Mesenchymal stem cell of adipose (primary cell): ENCODE measurements around a stretch of chr15.

DNA sequence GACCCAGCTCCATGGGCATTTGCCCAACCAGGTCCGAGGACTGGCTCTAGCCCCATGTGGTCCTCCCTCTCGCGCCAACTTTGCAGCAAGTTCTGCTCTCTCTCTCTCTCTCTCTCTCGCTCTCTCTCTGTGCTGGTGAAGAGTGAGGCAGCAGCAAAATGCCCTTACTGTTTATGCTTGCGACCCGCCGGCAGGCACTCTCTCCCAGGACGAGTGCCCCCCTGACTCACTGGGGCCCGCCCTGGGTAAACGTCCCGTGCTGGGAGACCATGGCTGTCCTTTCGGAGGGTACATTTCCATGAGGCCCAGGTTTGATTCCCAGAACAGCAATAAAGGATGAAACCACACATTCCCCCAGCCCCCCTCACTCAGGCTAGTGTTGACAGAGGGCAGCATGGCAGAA lies 78.0 kb downstream of the ISG20 start:
- CAGE, long polyA plus RNA = no peak

DNA sequence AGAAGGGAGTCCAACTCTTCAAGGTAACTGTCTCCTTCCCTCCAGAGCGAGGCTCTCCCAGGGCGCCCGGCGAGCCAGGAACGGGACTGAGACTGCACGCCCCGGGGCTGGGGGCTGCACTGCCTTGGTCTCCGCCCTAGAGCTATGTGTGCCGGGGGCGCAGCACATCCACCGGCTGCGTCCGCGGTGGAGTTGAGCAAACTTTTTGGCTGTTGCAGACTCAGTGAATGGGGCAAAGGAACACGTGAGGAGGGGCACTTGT lies 482 bp downstream of the ACAN start:
- CAGE, long polyA plus RNA = no peak

DNA sequence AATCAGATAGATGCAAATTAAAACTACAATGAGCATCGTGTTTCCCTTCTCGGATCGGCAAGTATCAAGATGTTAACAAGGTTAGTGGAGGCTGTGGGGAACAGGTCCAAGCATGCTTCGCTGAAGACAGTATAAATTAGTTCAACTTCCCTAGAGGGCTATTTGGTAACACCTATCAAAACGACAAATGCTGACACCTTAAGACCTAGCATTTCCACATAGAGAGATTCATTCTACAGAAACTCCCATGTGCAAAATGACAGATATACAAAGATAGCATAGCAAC lies 449 bp upstream of the MFGE8 start:
- CAGE, long polyA plus RNA = no peak

DNA sequence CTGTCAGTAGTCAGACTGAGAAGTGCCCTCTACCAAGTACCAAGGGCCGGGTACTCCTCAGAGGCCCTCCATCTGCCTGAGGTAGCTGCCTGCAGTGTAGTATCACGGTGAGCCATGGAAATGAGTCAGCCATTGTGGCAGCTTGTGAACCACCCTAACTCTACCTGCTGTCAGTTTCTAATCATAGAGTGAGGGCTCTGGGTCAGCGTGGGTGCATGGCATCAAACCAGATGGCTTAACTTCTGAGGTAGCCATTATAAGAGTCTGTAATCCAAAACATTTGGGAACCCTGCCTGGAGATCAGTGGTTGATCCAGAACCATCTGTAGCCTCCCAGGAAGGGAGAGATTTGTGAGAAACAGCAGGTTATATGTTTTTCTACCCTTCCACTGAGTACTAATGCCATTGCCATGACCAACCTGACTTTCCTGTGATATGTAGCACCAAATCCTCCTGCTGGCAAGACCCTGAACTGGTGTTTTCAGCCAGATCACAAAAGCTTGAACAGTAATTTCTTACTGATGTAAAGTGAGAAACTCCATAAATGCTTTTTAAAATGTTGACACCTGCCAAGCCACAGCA lies 38.9 kb downstream of the ABHD2 start:
- CAGE, long polyA plus RNA = no peak

- CAGE, long polyA plus RNA = no peak
Measured at GRCh38 chr15:89167774-89168323, 53.5 kb downstream of the RLBP1 start.

- CAGE, long polyA plus RNA = no peak
Measured at GRCh38 chr15:89186736-89187290, 34.6 kb downstream of the RLBP1 start.

- CAGE, long polyA plus RNA = no peak
Measured at GRCh38 chr15:89311386-89311915, 23.2 kb downstream of the POLG start.

- CAGE, long polyA plus RNA = no peak
Measured at GRCh38 chr15:89318342-89318847, 16.2 kb downstream of the POLG start.

DNA sequence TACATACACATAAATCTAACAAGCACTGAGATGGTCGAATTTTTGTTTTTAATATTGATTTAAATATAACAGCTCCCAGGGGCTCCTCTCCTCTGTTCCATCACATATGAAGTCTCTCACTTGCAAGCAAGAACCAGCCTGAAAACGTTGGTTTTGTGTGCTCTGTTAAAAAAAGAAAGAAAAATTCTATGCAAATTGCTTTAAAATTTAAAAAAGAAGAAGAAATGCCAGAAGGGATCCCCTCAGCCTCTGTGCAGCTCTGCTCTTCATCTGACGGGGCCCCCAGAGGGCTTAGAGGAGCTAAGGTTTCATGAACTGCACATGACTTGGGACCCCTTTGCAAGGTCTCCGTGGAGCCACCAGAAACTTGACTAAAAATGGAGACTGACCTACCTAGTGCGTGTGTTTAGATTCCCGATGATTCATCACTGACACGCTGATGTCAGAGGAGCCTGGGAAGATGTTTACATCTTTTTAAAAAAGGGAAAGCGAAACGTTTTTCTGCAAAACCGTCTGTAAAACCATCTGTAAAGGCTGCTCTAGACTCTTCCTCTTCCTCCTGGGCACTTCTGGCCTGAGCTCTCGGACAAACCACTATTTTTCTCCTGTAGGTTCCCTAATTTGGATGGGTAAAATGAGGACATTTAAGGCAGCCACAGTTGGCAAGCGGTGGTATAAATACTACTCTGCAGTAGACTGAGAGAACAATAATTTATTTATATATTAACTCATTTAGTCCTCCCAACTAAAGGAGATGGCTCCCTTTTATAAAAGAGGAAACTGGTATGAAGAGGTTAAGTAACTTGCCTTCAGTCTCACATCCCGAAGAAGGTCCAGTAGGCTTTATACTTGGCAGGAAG lies 67.2 kb upstream of the POLG start:
- CAGE, long polyA plus RNA = no peak

GRCh38 chr15:89456811-89457541 lies 39.4 kb downstream of the RHCG start:
- CAGE, long polyA plus RNA = no peak

DNA sequence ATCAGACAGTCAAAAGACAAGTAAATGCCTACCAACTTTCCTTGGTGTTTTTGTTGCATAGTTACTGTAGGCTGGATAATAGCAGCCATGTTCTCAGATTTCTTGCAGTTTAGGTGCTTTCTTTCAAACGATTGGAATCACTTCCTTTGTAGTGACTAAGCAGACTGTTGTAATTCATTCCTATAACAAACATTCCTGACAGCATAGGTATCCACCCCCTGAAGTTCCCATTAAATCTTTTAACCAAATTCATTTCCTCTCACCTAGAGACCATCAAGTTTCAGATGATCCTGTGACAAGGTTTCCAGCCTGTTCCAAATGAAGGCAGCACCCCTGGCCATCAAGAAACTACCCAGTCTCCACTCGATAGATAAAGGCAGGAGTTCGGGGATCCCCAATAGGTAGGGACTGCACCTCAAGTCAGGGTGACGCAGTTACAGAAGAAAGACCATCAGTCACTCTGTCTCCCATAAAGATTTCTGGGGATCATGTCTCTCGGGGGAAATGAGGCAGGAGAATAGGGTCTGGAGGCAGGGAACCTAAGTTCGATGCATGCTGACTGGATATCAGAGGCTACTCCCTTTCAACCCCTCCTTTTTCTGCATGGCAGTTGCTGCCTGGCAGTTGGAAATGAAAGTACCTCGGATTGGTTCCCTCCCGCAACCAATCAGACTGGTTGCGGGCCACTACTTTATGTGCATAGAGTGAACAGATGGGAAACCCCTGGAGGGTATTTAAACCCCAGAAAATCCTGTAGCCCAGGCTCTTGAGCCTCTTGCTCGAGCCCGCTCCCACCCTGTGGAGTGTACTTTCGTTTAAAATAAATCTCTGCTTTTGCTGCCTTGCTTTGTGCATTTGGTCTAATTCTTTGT lies 27.3 kb downstream of the RHCG start:
- CAGE, long polyA plus RNA = no peak

- CAGE, long polyA plus RNA = no peak
Measured at GRCh38 chr15:89575788-89576743, 797 bp downstream of the TICRR start.

DNA sequence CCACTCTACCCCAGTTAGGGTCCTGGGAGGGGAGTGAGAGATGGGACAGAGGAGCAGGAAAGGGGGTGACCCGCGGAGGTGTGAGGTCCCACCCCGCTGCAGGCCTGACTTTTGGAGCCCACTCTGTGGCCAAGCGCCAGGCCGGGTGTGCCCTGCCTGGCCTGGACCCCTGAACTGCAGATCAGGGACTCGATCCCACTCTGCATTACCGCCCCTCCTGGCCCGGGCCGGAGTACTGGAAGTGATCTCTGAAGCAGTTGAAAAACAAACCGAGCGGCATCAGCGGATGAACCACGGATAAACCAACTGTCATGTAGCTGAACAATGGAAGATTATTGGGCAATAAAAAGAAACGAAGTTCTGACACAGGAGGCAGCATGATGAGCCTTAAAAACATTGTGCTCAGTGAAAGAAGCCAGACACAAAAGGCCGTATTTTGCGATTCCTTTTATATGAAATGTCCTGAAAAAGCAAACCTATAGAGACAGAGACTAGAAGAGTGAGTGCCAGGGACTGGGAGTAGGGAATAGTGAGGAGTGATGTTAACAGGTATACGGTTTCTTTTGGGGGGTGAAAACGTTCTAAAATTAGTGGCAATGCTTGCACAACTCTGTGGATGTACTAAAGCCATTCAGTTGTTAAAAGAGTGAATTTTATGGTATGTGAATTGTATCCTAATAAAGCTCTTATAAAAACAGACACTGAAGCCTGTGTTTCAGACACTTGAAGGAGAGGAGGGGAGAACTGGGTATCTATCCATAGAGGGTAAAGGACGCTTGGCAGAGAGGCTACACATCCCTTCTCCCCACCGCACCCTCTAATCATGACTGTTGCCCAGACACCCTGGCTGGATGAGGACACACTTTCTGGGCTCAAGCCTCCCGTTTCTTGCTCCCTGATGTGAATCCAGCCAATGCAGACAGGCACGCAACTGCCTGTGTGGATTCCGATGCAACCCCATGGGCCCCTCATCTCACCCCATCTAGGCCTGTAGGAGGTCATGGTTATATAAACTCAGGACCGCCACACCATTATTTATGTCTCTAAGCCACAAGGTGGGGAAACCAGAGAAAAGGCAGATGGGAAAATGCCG lies 2.5 kb downstream of the MESP1 start:
- CAGE, long polyA plus RNA = no peak

DNA sequence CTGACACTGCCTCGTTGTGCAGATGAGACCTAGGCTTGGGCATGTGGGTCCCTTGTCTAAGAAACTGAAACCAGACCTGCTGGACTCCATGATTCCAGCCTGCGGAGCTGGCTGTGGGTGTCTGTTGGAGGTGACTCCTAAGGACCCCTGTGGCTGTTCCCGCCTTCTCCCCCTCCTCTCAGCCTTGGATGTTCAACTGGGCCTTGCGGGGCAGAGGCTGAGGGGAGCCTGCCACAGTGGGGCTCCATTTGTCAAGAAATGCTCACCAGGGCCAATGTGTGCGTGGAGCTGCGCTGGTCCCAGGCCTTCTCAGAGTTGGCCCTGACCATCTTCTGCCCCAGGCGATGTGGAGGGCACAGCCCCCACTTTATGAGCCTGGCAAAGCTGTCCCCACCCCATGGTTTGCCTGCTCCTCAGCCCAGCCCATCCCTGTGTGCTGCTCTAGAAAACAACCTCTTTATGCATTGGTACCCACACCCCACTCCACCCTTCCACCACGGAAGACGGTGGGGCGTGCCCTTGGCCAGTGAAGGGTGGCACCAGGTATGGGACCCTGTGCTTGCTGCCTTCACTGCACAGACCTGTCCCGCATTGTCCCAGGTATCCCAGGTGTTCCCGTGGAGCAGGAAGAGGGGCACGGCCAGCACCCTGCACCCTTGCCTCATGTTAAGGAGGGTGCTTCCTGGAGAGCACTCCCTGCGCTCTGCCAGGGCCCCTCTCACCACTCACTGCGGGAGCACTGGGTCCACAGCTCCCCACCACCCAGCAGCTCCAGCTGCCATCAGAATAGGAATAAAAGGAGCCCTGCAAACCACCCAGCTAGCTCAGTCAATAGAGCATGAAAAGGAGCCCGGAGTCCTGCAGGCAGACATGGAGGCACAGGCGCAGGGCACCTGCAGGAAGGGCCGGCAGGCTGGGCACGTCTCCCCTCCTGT lies 8.0 kb downstream of the MESP2 start:
- CAGE, long polyA plus RNA = no peak

DNA sequence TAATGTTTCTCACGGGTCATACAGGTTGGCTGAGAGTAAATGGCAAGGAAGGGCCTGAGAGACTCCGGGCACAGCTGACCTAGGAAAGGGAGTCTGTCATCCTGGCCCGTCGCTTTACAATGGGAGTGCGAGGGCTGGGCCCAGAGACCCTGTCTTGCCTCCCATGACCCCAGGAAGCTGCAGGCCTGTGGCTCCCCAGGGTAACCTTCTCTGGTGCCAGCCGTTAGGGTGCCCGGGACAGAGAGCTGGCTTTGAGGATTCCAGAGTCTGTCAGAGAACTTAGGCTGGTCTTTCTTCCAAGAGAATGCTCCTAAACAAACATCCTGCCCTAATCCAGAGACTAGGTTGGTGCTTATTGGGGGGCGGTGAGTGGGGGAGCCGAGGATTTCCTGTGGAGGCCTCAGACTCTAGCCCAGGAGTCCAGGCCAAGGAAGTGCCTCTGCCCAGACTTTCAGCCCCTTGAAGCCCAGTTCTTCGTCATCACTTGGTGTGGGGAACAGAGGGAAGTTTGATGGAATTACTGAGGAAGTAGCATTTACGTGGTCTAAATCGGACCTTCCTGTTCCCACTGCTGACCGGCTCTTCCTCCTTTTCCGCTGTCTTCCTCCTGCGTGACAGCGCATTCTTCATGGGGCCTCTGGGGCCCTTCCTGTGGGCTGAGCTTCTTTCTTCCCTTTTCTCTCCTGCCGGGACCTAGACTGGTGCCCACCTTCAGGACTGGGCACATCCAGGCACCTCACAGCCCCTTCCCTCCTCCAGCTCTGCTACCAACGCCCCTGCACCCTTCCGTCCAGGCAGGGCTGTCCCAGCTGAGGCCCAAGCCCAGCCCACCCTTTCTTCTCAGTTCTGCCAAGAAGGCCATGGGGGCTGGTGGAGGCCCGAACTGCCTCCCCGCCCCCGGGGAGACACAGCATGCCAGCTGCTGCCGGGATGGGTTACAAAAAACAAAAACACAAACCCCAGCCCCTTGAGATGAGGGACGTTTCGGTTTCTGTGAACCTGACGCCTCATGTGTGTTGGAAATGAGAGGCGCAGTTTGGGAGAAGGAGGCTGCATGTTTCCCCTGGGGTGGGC lies 18.8 kb downstream of the ZNF710 start:
- CAGE, long polyA plus RNA = no peak

DNA sequence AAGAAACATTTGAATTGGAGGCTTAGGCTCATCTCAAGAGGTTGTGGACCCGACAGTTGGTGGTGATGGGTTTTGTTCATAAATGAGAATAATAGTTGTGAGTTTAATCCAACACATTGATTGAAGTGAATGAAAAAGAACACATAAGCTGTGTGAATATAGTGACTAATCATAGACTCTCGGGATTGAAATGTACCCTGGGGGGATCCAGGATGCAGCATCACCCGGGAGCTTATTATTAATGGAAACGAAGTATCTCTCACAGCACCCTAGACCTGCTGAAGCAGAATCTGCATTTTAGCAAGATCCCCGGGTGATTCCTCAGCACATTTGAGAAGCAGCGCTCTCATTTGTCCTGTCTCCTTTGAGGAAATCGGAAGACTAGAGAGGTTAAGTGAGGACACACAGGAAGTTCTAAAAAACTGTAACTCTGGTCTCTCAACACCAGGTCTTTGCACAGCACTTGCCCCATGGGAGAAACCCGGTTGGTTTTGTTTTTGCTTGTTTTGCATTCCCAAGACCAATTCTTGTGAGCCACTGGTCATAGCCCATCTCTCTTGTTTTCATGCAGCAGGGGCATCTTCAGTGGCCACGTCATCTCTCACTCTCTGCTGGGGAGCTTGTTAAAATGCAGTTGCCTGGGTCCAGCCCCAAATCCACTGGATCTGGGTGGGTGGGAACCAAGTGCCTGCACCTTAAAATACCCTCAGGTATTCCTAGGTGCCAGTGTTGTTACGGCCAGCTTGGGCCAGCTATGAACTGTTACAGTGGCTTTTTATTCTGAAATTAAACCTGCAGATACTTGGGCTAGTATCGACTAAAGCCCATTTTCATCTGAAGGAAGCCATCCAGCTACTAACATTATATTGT lies 30.2 kb downstream of the ZNF710 start:
- CAGE, long polyA plus RNA = no peak

GRCh38 chr15:90053567-90054356 lies 48.5 kb downstream of the IDH2 start:
- CAGE, long polyA plus RNA = no peak

DNA sequence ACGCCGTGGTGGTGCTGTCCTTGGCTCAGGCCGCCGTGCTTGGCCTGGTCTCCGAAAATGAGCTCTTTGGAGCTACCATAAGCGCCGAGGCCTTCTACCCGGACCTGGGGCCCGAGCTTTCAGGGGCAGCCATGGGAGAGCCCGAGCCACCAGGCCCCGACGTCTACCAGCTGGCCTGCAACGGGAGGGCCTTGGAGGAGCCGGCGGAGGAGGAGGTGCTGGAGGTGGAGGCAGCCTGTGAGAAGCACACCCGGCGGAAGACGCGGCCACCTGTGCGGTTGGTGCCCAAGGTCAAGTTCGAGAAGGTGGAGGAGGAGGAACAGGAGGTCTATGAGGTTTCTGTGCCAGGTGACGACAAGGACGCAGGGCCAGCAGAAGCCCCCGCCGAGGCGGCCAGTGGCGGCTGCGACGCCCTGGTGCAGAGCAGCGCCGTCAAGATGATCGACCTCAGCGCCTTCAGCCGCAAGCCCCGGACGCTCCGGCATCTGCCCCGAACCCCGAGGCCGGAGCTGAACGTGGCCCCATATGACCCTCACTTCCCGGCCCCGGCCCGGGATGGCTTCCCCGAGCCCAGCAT lies 35.0 kb downstream of the IDH2 start:
- CAGE, long polyA plus RNA = no peak

DNA sequence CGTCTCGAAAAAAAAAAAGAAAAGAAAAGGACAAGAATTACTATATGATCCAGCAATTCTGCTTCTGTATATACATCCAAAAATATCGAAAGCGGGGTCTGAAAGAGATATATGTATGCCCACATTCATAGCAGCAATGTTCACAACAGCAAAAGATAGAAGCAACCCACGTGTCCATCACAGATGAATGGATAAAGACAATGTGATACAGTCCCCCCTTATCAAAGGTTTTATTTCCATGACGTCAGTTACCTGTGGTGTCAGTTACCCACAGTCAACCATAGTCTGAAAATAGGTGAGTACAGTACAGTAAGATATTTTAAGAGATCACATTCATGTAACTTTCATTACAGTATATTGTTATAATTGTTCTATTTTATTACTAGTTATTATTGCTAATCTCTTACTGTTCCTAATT lies 5.3 kb downstream of the IDH2 start:
- CAGE, long polyA plus RNA = no peak

GRCh38 chr15:90190977-90191636 lies 10.0 kb upstream of the SEMA4B start:
- CAGE, long polyA plus RNA = no peak